Metastatic Breast Carcinoma in the Ovary (tissue), 3 donors: ENCODE measurements around the gene MYL12B.

GRCh38 chr18:2970323-2970732, 42.6 kb downstream of the LPIN2 start:
- PRO-cap, 3 experiments = no peak in any of the 3 experiments

GRCh38 chr18:2979687-2980297, 33.2 kb downstream of the LPIN2 start:
- PRO-cap, 3 experiments = peak in 1 of 3 experiments; most common plus-strand start chr18:2979996 (in 1)

- PRO-cap, 3 experiments = peak in 2 of 3 experiments; most common minus-strand start chr18:2982847 (in 2)
Measured at GRCh38 chr18:2982334-2983334, 30.3 kb downstream of the LPIN2 start.

- PRO-cap, 3 experiments = no peak in any of the 3 experiments
Measured at GRCh38 chr18:3014663-3014938, 1.7 kb upstream of the LPIN2 start.

- PRO-cap, 3 experiments = no peak in any of the 3 experiments
Measured at GRCh38 chr18:3060410-3061102, 47.6 kb upstream of the LPIN2 start.

GRCh38 chr18:3089417-3090065, 76.6 kb upstream of the LPIN2 start:
- PRO-cap, 3 experiments = no peak in any of the 3 experiments

DNA sequence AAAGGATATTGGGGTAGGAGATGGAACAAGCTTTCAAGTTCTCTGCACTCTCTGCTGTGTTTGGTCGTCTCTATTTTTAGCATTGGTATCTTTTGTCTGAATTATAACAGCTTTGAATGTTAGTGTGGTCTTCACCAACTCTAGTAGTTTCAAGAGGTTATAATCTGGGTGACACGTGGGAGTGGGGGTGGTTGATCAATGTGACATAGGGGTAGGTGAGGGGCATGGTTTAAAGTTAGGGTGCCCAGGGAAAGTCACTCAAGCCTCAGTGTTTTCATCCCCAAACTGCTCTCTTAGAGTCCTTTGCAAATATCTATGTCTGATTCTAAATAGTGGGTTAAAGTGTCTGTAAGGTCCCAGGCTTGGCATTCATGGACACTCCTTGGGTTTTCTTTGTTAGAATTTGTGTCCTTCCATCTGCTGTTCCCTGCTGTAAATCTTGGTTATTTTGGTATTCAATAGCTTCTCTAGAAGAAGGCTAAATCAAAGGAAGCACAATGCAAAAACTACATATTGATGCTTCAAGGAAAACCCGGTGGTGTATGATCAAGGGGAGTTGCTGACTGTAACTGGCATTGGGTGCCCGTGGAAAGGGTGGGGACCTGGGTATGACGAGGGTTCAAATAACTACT, 9.5 kb downstream of the MYOM1 start:
- PRO-cap, 3 experiments = no peak in any of the 3 experiments

GRCh38 chr18:3211610-3212062, 8.1 kb downstream of the MYOM1 start:
- PRO-cap, 3 experiments = no peak in any of the 3 experiments

DNA sequence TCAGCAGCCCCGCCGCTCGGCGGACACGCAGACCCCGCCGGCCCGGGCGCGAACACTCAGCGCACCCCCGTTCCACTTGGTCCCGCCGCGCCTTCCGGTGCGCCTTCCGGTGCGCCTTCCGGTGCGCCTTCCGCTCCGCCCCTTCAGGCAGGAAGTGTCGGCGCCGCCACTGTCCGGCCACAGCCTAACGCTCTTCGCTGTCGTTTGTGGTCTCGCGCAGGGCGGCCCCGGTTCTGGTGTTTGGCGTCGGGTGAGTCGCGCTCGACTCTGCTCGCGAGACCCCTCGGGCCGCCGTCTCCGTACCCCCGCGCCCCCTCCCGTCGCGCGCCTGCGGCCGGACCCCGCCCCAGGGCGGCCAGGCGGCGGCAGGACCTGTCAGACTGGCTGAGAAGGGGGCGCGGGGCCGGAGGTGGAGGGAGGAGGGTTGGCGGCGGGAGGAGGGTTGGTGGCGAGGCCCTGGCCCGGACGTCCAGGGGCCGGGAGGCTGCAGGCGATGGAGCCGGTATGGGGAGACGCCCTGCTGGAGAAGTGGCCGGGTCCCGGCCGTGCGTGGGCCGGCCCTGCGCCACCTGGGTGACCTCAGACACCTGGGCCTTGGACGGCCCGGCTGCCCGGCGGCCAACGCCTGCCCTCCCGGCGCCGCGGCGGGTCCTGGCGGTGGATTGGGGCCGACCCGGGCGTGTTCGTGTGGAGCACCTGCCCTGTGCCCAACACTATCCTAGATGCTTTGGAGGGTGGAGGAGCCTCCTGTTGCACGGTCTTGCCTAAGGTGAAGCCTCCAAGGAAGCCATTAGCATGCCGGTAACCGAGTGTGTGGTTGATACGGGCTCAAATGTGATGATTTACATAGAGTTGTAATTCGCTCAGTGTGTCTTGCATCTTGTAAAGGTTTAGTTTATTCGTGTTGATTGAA, at the start of gene MYL12B:
Gene MYL12B, plus strand, starts transcription at position 146 of the 913 bp plus-strand sequence.
- PRO-cap, 3 experiments = peak in 3 of 3 experiments; most common plus-strand start position 150 of the sequence (in 2); most common minus-strand start position 382 of the sequence (in 2)

DNA sequence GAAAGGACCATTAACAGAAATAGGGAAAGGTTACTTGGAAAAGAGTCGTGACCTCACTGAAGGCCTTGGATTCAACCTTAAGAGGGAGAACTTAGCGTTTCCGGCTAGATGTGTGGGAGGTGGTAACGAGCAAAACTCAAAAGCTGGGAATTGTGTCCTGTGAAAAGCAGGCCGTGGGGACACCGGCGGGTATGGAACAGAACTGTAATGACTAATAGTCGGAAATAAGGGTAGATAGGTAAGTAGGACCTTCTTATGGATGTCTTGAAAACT, 904 bp downstream of the MYL12B start:
- PRO-cap, 3 experiments = peak in 1 of 3 experiments; most common plus-strand start position 107 of the sequence (in 1)

GRCh38 chr18:3283413-3283884, 21.5 kb downstream of the MYL12B start:
- PRO-cap, 3 experiments = no peak in any of the 3 experiments

DNA sequence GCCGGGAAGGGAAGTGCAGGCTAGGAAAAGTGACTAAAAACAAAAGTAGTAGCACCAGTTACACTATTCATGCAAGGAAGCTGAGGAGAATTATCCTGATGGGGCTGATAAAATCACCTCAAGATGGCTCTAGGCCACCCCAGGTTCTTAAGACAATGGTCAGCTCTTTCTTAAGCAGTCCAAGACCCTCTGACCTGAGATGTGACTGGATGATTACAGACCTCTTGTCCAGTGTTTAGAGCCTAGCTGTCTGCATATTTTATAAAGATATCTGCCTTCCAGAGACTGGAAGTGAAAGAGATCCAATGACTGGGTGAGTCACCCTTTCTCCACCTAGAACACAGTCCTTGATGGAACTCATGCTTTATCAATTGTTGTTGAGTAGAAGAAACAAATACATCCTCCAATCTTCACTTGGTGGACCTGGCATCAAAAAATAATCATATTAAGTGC, 3.4 kb upstream of the TGIF1 start:
- PRO-cap, 3 experiments = no peak in any of the 3 experiments

DNA sequence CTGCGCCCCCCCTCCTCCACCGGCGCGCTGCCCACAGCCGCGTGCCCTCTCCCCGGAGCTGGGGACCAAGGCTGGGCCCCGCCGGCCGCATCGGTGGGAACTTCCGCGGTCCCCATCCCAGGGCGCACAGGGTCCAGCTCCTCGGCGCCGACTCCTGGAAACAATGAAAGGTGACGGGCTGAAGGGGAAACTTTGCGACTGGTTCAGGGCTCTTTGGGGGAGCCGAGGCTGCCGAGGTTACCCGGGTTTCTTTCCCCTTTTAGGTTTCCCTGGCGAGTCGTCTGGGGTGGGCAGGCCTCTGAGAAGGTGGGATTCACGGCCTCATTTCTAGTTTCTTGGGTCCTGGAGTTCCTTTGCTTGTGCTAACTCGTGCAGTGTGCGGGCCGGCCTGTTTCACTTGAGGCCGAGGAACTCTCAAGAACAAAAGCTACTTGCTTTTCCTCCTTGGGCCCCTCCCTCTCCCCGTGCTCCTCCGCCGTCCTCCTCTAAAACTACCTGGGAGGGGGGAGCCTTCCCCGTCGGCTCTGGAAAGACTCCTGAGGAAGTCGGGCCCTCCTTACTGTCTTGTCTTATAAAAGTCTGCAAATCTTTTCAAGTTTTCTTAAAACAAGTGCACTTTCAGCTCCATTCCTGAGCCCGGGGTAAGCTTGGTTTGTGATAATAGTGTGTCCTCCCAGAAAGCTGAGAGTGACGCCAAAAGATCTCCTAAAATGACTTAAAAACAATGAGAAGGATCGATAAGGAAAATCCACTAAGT, 2.4 kb downstream of the TGIF1 start:
- PRO-cap, 3 experiments = peak in 3 of 3 experiments; most common plus-strand start position 518 of the sequence (in 3); most common minus-strand start position 399 of the sequence (in 3)

DNA sequence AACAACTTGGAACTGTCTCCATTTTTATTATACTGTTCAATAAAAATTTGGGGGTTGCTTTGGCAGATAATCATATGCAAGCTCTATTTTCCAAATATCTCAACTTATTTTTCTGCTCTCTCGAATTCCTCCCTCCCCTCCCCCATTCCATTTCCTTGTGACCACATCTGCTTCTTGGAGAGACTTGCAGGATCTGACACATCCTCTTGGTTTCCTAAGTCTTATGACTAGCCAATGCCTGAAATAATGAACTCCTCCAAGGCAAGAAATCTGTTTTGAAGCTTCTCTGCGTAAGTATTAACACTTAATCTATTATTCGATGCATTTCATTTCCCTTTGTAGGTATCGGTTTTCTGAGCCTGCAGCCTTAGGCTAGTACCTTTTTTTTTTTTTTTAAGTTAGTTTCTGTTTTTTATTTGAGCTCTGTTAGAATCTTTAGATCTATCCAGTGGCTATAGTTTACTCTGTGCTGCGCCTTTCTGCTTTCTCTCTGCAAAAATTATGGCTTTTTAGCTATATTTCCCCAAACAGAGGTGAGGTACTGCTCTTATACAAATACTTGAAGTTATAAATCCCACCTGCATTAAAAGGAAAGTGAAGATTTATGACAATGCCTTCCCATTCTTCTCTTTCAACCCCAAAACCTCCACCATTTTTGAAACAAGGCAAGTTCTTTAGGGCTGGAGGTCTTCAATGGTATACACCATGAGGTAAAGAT, 16.3 kb downstream of the TGIF1 start:
- PRO-cap, 3 experiments = no peak in any of the 3 experiments

GRCh38 chr18:3508999-3509676, 59.2 kb downstream of the TGIF1 start:
- PRO-cap, 3 experiments = peak in 1 of 3 experiments; most common plus-strand start chr18:3509037 (in 1)

- PRO-cap, 3 experiments = no peak in any of the 3 experiments
Measured at GRCh38 chr18:3520321-3520712, 70.3 kb downstream of the TGIF1 start.

DNA sequence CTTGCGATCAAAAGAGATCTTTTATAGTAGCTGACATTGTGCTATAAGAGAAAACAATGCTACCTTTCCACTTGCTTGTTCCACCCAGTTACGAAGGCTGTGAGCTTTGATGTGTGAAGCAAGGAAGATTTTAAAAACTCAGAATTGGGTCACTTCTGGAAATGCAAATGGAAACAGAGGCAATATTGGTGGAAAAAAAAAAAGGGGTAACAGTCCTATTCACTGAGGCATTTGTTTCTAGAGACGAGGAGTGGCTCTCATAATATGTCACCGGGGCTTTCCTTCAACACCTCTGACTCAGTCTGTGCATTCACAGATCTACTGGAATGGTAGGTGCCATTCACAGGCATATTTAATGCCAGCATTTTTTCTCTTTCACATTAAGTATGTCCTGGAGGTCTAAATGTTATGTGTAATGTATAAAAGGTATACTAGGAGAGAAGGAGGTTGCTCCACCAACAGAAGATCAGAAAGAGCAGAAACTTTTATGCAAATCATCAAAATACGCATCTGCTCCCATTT, 91.8 kb downstream of the TGIF1 start:
- PRO-cap, 3 experiments = no peak in any of the 3 experiments

DNA sequence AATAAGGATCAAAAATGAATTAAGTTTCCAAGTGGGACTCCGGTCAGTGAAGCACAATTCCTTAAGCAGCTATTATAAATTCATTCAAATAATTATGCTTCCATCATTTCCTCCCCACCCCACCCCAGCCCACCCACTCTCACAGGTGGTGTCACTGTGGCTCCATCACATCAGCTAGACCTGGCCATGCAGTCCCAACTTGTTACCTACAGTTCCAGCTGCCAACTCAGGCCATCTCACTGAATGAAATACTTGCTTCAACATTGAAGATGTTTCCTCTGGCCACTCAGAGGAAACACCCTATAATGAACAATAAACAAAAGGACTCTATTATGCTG, 134.1 kb downstream of the TGIF1 start:
- PRO-cap, 3 experiments = no peak in any of the 3 experiments

DNA sequence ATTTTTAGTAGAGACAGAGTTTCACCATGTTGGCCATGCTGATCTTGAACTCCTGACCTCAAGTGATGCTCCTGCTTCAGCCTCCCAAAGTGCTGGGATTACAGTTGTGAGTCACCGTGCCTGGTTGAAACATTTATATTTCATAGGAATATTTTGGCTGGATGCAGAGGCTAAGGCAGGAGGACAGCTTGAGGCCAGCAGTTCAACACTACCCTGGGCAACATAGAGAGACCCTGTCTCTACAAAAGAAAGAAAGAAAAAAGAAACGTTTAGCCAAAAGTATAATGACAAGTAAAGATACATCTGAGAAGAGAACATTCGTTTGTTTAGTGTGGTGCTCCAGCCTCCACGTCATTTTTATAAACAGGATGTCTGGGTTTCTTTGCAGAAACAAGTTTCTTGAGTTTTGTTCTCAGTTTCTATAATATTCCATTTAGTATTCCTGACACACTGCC, 200.3 kb downstream of the TGIF1 start:
- PRO-cap, 3 experiments = no peak in any of the 3 experiments

DNA sequence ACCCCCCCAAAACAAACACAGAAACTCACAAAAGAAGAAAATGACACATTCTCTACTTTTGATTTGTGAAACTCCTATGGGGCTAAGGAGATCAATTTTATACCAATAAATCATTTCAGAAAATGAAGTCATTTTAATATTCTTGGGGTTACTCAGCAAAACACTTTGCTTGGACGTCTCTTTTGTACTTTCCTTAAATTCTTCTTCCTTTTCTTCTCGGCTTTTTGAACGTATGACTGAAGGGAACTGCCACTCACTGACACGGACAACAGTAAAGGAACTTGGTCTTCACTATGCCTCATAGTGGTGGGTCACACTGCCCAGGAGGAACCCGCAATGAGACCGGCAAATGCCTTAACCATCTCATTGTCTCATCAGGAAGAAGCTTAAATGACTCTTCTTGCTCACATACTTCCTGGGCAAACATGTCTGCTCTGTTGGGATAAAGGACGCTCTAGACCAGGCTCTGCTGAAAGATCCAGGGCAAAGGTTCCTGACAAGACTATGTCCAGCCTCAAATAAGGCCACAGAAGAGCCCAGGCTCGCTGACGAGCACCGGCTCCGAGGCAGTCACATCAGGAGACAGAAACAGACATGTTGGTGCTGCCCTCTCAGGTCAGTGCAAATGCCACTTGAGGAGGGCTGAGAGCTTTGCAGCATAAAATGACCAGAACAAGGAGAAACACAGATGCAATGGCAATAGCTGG, 205.4 kb downstream of the TGIF1 start:
- PRO-cap, 3 experiments = no peak in any of the 3 experiments